UCH-1 (cell line): ENCODE results near the gene CAMK2N2.

GRCh38 chr3:183427761-183428448 lies 514 bp downstream of the MCF2L2 start:
- RRBS, result 4% methylated on average over 7 of the region's 56 CpGs

GRCh38 chr3:183447171-183448118 lies 19.0 kb upstream of the MCF2L2 start:
- RRBS, result no CpG with 5 or more reads among the region's 57 CpGs

- RRBS, result no CpG with 5 or more reads among the region's 9 CpGs
Measured at GRCh38 chr3:183537067-183537960, 18.2 kb downstream of the KLHL6 start.

- RRBS, result no CpG with 5 or more reads among the region's 20 CpGs
Measured at GRCh38 chr3:183698793-183699865, 1.5 kb downstream of the YEATS2 start.

DNA sequence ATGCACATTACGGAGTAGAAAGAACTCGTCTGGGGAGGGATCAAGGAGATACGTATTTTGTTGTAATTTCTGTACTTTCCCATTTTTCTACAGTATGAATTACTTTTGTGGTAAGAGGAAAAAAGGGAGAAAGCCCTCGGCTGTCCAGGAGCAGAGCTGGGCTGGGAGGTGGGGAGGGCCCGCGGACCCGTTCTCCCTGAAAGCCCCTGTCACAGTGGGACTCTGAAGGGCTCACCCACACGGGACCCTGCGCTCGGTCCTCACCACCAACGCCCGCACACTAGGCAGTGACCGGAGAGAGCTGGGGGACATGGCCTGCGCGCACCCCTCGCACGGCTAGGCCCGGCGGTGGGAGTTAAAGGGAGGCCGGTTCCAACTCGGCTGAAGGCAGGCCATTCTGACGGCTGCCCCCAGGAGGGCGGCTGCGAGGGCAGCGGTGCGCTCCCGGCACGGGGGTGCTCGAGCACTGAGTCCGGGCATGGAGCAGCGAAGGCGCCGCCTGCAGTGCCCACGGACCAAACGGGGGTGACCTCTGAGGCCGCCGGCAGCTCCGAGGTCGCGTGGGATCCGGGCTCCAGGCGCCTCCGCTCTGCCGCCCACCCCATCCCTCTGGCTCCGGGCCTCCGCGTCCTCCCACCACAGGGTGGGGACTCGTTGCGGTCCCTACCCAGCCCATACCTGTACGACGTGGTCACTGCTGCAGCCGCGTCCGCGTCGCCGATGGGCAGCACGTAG lies 741 bp downstream of the MAP6D1 start:
- RRBS, result 14% methylated on average over 27 of the region's 58 CpGs

DNA sequence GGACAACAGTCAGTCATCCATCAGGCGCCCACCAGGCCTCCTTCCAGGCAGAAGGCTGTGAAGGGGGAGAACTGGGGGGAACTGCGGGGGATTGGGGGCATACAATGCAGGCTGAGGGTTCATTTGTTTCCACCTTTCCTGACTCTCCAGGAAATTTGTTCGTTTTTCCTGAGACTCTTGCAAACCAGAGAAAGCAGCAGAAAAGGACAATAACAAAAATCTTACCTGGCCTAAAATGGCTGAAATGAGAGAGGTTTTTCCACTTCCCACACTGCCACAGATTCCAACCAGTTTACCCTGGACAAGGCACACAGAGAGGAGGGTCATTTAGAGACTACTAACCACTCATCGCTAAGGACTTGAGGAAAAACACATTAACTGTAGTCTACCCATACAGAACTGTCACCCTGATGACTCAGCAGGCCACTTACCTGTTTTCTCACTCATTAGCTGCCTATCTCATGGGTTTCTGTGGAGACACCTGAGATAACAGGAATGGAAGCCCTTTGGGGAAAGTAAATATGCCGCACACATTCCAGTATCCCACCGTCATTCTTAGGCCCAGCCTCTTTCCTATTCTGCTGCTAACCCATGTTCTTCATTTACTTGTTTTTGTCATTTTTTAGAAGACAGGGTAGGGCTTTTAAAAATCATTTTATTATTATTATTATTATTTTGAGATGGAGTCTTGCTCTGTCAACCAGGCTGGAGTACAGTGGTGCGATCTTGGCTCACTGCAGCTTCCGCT lies 50.0 kb downstream of the ABCC5 start:
- RRBS, result no CpG with 5 or more reads among the region's 8 CpGs

DNA sequence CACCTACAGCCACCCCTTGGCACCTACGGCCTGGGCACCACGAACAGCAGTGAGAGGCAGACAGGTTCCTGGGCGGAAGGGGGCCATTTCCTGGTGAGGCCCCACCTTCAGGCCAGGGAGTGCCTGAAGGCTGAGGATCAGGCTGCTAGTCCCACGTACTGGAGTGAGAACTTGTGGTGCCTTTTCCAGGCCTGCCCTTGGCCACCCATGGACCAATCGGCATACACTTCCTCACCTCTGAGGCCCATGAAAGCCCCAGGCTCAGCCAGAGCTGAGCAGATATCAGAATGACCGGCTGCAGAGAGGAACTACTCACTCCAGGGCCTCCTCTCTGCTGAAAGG lies 15.5 kb upstream of the HTR3E start:
- RRBS, result no CpG with 5 or more reads among the region's 6 CpGs

DNA sequence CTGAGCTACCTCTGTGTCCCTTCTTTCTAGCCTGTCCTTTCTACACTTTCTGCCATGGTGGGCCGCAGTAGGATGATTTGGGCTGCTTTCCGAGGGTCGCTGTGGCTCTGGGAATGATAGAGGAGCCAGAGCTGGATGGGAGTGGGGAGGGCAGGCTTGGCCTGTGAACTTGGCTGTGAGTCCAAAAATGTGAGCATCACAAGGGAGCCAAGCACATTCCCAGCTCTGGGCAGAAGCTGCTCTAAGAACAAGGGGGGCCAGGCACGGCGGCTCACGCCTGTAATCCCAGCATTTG lies 5.7 kb downstream of the DVL3 start:
- RRBS, result no CpG with 5 or more reads among the region's 6 CpGs

DNA sequence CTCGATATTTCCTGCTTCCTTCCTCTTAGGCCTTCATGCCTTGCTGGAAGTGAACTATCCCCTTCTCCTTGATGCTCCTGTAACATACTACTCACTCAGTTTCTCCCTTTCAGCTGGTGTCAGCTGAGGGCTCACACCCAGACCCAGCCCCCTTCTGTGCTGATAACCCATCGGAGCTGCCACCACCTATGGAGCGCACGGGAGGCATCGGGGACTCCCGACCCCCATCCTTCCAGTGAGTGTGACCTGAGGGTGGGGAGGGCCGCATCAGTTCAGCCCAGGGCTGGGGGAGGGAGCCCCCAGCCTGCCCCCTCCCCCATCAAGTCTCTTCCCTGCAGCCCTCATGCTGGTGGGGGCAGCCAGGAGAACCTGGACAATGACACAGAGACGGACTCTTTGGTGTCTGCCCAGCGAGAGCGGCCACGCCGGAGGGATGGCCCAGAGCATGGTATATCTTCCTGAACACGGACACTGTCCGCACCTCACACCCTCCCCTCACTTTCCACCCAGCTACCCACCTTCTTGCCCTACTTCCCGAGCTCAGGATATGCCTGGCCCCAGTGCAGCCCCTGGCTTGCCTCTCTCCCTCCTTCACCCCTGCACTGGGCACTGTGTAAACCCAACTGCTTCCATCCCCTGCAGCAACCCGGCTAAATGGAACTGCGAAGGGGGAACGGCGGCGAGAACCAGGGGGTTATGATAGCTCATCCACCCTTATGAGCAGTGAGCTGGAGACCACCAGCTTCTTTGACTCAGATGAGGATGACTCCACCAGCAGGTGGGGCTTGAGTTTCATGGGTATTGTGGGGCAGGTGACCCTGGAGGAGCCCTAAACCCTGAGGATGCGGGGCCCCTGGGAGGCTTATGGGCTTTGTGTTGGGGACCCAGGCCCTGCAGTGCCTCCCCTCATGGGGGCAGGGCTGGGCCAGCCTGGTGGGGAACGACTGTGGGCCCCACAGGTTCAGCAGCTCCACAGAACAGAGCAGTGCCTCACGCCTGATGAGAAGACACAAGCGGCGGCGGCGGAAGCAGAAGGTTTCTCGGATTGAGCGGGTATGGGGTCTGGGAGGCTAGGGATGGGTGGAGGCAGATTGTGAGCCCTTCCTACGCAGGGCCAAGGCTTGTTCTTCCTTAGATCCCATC lies 9.3 kb downstream of the DVL3 start:
- RRBS, result no CpG with 5 or more reads among the region's 30 CpGs

DNA sequence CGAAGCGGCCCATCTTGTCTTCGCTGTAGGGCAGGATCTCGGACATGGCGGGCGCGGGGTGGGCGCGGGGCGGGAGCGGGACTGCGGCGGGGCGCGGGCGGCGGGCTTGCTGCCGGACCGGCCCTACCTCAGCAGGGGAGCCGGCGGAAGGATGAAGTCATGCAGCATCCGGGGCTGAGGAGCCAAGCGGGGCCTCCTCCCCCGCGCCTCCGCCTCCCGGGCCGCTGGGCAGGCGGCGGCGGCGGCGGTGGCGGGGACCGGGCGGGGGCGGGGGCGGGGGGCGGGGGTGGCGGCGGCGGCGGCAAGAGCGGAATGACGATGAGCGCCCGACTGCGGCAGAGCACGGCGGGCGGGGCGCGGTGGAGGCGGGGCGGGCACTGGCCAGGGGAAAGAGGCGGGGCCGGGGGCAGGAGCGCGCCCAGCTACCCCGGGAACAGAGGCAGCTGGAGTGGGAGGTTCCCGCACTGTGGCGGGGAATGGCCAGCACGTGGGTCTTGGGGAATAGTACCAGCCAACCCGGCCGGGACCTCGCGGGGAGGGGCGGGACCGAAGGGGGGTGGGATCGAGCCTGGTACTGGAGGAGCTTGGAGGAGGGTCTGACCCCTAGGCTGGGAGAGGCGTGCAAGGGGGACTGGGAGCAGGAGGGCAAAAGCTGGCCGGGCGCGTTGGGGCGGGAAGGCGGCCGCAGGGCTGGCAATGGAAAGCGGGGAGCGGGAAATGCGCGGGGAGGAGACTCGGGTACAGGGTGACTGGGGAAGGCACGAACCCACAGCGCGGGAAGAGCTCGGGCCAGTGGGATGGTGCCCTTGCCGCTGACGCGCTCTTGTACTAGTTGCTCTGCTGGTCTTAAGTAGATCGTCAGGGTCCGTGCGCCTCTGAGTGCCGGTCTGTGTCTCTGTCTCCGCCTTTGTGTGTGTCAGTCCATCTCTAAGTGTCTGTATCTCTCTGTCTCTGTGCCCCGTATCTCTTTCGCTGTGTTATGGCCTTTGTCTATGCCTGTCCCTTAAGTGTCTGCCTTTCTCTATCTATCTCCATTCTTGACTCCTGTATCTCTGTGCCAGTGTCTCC lies at the start of gene CAMK2N2:
Gene CAMK2N2, minus strand, starts transcription at position 314 of the 1,068 bp plus-strand sequence.
- RRBS, result 3% methylated on average over 18 of the region's 96 CpGs

DNA sequence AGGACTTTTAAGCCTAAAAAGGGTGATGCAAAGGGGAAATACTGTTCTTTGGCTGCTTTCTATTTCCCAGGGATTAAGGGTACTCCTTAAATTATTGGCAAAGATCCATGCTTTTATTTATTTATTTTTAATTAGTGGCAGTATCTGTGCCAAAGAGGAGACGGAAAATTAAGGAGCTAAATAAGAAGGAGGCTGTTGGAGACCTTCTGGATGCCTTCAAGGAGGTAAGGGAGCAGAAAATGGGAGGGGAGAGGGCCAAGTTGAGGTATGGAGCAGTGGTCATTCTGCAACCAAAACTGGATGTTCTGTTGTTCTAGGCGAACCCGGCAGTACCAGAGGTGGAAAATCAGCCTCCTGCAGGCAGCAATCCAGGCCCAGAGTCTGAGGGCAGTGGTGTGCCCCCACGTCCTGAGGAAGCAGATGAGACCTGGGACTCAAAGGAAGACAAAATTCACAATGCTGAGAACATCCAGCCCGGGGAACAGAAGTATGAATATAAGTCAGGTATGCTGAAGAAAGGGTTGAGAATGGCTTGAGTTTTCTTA lies 7.9 kb downstream of the EIF4G1 start:
- RRBS, result no CpG with 5 or more reads among the region's 5 CpGs

DNA sequence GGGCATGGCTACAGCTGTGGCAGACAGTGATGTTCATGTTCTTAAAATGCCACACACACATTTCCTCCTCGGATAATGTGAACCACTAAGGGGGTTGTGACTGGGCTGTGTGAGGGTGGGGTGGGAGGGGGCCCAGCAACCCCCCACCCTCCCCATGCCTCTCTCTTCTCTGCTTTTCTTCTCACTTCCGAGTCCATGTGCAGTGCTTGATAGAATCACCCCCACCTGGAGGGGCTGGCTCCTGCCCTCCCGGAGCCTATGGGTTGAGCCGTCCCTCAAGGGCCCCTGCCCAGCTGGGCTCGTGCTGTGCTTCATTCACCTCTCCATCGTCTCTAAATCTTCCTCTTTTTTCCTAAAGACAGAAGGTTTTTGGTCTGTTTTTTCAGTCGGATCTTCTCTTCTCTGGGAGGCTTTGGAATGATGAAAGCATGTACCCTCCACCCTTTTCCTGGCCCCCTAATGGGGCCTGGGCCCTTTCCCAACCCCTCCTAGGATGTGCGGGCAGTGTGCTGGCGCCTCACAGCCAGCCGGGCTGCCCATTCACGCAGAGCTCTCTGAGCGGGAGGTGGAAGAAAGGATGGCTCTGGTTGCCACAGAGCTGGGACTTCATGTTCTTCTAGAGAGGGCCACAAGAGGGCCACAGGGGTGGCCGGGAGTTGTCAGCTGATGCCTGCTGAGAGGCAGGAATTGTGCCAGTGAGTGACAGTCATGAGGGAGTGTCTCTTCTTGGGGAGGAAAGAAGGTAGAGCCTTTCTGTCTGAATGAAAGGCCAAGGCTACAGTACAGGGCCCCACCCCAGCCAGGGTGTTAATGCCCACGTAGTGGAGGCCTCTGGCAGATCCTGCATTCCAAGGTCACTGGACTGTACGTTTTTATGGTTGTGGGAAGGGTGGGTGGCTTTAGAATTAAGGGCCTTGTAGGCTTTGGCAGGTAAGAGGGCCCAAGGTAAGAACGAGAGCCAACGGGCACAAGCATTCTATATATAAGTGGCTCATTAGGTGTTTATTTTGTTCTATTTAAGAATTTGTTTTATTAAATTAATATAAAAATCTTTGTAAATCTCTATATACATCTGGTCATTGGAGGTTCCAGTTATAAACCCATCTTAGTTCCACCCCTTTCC lies 8.2 kb downstream of the FAM131A start:
- RRBS, result no CpG with 5 or more reads among the region's 17 CpGs

DNA sequence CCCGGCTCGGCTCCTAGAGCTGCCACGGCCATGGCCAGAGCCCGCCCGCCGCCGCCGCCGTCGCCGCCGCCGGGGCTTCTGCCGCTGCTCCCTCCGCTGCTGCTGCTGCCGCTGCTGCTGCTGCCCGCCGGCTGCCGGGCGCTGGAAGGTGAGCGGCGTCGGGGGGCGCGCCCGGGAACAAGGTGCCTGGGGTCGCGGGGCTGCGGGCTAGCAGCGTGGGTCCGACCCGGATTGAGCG lies 540 bp downstream of the EPHB3 start:
- RRBS, result 12% methylated on average over 31 of the region's 33 CpGs

GRCh38 chr3:184566833-184567385 lies 5.3 kb downstream of the EPHB3 start:
- RRBS, result no CpG with 5 or more reads among the region's 6 CpGs

GRCh38 chr3:184575429-184576279 lies 14.1 kb downstream of the EPHB3 start:
- RRBS, result 71% methylated on average over 3 of the region's 21 CpGs

DNA sequence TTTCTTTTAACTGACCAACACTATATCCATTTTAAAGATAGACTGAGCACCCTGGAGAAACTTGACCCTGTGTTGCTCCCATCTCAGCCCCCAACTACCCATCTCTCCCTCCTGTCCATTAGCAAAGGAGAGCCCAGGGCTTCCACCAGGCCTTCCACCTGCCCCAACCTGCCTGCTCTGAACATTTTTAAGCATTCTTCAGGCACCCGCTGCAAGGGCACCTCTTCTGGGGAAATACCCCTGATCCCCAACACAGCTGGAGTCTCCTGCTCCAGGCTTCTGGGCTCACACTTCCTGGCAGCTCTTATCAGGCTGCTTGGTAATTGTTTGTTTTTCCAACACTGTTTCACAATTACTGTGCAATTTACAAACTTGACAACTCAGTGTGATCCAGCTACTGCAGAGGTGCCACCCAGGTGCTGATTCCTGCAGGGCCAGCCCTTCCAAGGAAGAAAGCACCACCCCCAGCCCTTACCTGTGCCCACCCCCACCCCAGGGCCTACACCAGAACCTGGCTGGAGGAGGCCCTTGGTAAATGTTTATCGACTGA lies 66.6 kb downstream of the MAGEF1 start:
- RRBS, result no CpG with 5 or more reads among the region's 2 CpGs

DNA sequence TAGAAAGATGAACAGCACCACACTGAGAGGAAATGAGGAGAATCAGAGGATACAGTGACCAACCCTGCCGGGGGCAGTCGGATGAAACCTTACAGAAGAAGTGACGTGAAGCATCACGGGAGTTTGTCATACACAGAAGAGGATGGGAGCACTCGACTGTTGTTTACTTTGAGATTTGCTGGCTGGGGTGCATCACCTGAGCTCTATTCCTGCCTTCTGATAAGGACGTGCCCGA lies 45.4 kb downstream of the MAGEF1 start:
- RRBS, result no CpG with 5 or more reads among the region's 7 CpGs

DNA sequence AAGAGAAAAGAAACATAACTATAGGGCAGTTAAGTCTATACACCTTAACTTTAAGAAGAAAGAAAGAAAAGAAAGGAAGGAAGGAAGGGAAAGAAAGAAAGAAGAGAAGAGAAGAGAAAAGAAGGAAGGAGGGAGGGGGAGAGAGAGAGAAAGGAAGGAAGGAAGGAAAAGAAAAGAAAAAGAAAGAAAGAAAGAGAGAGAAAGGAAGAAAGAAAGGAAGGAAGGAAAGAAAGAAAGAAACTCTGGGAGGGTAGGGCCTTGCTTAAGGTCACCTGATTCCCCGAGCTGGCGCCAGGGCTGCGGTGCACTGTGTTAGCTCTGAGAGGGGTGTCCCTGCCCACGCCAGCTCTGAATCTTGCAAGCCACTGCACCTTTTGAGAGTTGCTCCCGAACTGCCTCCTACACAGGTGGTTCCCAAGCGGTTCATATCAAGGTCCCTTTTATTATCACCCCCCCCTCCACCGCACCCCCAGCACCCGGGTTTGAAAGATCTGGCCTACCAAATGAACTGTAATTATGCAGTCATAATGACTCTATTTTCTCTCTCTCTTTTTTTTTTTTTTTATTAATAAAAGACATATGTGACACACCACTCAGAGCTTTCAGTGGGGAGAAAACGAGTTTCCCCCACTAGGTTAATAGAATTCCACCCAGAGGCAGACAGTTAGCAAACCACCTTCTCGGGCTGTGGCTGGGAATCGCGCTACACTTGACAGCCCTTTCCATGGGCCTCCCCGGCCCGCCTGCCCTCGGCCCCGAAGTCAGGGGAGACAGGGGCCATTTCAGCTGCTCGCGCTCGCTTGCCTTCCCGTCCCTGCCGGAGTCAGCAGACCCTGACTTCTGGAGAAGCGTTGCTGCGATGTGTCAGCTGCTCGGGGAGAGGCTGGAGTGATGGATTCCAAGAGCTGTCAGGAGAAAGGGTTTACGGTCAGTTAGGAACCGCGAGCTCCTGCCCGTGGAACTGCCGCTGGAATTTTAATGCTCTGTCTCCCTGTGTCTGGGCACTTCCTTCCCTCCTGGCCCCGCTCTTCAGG lies 38.9 kb upstream of the VPS8 start:
- RRBS, result 62% methylated on average over 9 of the region's 30 CpGs

DNA sequence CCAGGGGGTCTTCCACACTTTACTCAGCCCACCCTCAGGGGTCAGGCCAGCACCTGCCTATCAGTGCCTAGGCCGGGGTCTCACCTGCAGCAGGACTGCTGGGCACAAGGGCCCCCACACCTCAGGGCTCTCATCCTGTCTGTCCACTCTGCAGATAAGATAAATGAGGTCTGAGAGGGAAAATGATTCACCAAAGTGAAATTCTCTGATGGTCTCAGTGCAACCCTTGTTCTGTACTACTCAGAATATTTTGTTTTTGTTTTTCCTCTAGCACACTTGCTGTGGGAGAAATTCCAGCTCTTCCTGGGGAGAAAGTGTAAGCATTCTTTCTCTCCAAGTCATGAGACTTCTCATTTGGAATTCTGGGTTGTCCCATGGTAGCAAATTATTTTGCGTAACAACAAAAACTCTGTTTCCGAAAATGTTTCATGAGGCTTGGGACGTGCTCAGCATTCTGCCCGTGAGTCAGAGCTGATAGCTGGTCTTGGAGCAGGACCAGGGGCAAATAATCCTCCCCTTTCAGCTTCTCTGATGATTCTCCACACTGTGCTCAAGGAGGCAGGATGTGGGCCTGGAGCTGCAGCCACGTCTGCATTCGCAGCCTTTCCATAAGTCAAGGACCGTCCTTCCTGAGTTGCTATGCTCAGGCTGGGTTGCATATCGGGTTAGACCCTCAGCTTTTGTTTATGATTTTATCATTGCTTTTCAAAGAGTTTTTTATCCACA lies 70.2 kb downstream of the SENP2 start:
- RRBS, result no CpG with 5 or more reads among the region's 9 CpGs

DNA sequence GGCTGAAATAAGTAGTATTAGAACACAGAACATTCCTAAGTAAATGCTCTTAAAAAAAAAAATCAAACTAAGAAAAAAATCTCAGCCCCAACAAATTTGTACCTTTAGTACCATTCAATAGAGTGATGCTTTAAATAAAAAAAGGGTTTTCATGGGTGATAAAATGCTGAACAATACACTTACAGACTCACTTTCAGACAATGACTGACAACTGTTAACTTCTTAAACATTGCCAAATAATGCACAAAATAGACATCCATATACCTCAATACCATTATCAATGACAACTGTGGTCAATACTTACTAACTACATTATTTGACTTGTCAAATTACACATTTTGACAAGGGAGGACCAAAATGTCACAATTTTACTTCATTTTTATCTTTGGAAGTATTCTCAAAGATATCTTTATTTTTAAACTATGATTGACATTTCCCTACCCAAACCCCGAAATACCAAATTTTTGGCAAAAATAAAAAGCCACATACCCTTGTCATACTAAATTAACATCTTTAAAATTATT lies 18.1 kb downstream of the TRA2B start:
- RRBS, result no CpG with 5 or more reads among the region's 1 CpG